ENCODE measurements around a stretch of chr16.

DNA sequence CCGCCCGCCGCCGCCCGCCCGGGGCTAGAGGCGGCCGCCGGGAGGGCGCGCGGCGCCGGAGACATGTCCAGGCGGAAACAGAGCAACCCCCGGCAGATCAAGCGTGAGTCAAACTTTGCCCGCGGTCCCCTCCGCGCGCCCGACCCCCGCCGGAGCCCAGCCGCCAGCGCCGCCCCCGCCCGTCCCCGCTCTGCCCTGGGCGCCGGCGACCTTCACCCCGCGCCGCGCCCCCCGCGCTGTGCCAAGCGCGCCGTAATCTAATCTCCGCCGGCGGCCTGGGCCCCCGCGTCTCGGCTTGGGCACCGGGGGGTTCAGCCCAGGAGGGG lies 459 bp downstream of the ZFPM1 start:
- RRBS, 2 experiments: 1% methylated on average over 41 of the region's 50 CpGs

DNA sequence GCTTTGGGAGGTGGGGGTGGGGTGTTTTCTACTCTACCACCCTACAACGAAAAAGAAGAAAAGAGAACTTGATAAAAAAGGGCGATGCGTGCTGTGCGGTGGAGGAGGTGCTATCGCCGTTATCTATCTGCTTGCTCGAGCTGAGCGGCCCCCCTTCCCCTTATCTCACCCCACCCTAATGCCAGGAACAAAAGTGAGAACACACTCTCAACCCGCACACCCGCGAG lies 14.6 kb downstream of the ZFPM1 start:
- RRBS, 2 experiments: no CpG with 5 or more reads among the region's 11 CpGs

GRCh38 chr16:88523634-88524425 lies 46.4 kb upstream of the ZC3H18 start:
- RRBS, 2 experiments: 87% methylated on average over 9 of the region's 46 CpGs; no CpG with 5 or more reads in 1 of the 2 experiments

DNA sequence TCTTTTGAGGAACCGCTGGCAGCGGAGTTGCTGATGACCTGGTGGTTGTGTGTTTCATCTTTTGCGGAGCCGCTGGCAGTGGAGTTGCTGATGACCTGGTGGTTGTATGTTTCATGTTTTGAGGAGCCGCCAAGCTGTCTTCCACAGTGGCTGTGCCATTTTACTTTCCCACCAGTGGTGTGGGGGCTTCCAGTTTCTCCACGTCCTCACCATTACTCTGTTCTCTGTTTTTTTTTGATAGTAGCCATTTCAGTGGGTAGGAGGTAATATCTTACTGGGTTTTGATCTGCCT lies 21.7 kb downstream of the ZC3H18 start:
- RRBS, 2 experiments: no CpG with 5 or more reads among the region's 6 CpGs

DNA sequence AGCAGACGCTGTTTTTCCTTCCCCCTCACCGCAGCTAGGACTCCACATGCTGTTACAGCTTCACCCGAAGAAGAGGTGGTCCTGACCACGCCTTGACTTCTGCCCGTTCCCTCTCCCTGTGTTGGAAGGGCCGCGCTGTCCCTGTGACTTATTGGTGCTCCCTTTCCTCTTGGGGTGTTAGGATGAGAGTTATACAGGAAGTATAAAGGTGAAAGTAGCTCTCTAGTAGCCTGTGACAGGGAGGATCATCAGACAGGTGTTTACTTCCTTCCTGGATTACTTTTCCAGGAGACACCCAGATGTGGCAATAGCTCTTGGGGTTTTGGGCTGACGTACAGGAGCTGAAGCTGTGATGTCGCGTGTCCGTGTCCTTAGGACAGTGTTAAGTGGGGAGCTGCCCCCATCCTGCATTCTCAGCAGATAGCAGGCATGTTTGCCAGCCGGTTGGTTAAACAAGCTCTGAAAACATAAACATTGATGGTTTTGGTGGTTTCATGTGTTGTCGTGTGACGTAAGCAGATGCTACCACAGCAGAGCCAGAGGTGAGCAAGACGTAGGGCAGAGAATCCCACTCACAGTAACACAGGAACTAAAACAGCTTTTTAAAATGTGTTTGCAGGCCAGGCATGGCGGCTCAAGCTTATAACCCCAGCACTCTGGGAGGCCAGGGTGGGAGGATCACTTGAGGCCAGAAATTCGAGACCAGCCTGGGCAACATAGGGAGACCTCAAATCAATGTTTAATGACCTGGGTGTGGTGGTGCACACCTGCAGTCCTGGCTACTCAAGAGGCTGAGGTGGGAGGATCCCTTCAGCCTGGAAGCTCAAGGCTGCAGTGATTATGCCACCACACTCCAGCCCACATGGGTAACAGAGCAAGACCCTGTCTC lies 18.4 kb upstream of the IL17C start:
- RRBS, 2 experiments: no CpG with 5 or more reads among the region's 17 CpGs

DNA sequence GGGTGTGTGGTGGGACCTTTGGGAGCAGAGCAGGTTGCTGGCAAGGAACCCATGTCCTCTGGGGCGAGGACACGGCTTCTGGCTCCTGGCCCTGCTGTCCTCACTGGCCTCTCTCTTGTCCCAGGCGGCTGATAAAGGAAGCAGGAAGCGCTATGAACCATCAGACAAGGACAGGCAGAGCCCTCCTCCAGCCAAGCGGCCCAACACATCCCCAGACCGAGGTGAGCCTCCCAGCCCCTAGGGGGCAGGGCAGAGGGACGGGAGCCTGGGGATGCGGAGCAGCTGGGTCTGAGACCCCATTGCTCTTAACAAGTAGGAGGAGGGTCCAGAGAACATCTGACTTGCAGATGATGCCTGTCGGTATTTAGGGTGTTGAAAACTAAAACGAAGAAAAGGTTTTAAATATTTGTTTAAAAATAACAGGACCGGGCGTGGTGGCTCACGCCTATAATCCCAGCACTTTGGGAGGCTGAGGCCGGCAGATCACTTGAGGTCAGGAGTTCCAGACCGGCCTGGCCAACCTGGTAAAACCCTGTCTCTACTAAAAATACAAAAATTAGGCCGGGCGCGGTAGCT lies 9.7 kb upstream of the IL17C start:
- RRBS, 2 experiments: no CpG with 5 or more reads among the region's 18 CpGs

- RRBS, 2 experiments: no CpG with 5 or more reads among the region's 14 CpGs
Measured at GRCh38 chr16:88649337-88649773, 1.5 kb downstream of the CYBA start.

GRCh38 chr16:88665273-88665809 lies 2.5 kb upstream of the MVD start:
- RRBS, 2 experiments: no CpG with 5 or more reads among the region's 5 CpGs

DNA sequence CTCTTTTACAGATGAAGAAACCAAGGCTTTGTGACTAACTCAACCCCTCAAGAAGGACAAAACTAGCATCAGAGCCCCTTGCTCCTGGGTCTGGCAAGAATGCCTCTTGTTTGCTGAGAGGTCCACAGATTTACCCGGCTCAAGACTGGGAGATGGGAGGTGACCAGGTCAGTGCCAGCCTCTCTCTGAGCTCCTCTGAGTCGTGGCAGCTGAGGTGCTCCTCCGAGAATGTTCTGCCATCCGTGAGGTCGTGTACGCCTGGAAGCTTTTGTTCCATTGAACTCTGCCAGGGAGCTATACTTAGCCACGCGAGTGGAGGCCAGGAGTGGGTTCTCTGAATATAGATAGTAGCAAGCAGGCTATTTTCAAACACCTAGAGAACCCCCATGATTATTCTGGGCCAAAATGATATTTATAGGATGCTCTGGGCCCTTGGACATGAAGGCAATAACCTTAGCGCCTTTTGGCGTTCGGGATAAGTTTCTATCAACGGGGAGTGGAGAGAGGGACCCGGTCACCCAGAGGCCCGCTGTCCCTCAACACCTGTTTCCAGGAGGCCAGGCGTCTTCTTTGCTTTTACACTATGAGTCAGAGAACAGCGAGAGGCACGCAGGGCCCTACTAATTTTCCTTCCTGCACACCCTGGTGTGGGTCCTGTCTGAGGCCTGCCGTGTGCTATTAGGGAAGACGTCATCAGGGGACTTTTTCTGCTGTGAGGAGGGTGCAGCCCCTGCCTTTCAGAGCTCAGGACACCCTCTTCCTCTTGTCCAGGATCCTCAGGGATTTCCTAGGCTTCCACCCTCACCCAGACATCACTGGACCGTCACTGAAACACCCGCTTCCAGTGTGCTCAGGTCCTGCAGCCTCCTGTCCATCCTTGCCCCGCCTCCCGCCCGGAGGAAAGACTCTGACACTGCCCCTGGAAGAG lies 11.0 kb upstream of the MVD start:
- RRBS, 2 experiments: 83% methylated on average over 1 of the region's 24 CpGs; no CpG with 5 or more reads in 1 of the 2 experiments

DNA sequence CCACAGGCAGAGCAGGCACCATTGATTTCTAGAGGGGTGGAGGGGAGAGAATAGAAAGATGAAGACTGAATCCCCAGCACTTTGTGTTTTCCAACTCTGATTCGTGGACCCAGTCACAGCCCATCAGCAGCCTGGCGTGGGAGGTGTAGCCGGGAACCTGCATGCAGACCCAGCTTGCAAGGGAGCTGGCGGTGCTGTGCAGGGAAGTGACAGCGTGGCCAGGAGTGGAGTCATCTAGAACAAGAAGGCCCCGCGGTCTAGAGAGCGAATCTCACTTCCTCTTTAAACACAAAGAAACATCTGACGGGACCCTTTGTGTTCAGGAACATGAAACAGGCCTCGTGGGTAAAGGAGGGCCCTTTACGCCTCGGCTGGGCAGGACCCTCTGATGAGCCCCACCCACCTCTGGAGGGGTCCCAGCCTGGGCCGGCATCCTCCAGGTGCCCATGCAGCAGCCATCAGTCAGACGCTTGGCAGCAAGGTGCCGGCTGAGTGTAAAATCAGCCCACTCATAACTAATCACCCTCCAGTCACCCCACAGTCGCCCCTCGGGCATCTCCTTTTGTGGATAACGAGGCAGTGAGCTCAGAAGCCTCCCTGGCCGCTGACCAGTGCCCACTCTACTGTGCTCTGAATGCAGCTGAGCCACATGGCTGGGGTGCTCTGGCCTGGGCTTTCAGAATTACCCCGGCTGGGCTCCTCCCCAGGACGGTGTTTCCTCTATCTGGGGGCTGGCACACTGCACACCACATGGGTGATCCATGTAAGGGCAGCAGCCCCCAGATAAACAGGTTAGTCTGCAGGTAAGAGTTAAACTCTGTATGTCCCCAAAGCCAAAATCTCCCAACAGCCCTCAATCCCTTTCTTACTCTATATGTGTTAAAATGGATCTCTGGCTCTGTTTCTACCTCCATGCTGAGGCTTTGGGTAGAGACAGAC lies 4.4 kb downstream of the SNAI3 start:
- RRBS, 2 experiments: 86% methylated on average over 3 of the region's 21 CpGs

- RRBS, 2 experiments: 95 to 98% methylated on average over 5 to 9 of the region's 84 CpGs
Measured at GRCh38 chr16:88721080-88722367, 15.2 kb downstream of the CTU2 start.

DNA sequence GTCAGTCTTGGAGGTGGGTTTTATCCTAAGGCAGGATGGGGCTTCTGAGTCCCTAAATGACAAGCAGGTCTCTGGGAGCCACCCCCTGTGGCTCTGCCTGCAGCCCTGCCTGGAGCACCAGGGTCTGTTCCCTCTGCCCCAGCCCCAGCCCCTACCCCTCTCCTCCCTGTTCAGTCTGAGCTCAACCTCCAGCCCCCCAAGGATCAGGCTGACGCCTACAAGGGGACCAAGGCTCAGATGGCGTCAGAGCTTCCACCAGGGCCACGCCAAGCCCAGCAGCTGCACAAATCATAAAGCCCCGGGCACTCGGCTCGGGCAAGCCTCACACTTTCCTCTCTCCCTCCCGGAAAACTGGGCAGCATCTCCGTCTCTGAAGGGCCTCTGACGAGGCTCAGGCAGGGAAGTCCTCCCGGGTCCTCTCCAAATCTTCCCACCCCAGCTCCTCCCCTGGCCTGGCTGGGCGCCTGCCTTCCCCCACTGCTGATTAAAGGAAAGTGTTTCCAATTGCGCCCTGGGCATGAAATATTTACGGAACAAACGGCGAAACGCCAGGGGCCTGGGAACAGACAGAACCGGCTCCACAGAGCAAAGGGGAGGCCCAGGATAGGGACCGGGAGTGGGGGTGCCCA lies 38.6 kb downstream of the PIEZO1 start:
- RRBS, 2 experiments: 67 to 82% methylated on average over 7 of the region's 18 CpGs

DNA sequence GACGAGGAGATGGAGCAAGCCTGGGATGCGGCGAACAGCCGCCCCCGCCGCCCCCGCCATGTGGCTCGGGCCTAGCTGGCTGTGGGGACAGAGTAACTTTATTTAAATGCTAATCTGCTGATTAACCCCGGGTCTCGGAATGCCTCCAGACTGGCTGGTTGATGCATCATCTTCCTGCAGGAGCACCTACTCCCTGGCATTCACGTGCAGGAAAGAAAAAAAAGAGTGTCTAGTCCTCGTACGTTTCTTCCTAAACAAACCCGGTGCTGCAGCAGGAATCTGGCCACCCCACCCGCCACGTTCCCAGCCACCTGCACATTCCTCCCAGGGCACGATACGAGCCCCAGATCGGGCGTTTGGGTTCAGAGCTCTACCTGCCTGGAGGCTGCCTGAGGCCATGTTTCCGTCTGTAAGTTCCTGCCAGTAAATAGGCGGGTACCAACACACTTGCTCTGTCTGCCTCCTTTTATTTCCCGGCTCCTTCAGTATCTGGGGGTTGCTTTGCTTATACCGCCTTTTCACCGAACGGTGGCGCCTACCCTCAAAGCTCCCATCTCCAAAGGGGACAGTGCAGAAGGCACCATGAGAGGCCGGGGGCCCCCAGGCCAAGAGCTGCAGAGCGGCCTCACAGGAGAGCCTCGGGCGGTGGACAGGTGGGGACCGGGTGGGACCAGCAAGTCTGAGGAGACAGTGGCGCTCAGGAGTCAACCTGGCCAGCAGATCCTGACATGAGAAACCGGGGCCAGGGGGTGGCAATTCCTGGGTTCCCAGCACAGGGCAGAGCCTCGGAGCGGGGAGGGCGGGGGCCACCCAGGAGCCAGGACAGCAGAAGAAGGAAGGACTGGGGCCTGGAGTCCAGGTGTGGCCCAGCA lies 29.6 kb downstream of the PIEZO1 start:
- RRBS, 2 experiments: 35 to 57% methylated on average over 7 to 8 of the region's 37 CpGs

DNA sequence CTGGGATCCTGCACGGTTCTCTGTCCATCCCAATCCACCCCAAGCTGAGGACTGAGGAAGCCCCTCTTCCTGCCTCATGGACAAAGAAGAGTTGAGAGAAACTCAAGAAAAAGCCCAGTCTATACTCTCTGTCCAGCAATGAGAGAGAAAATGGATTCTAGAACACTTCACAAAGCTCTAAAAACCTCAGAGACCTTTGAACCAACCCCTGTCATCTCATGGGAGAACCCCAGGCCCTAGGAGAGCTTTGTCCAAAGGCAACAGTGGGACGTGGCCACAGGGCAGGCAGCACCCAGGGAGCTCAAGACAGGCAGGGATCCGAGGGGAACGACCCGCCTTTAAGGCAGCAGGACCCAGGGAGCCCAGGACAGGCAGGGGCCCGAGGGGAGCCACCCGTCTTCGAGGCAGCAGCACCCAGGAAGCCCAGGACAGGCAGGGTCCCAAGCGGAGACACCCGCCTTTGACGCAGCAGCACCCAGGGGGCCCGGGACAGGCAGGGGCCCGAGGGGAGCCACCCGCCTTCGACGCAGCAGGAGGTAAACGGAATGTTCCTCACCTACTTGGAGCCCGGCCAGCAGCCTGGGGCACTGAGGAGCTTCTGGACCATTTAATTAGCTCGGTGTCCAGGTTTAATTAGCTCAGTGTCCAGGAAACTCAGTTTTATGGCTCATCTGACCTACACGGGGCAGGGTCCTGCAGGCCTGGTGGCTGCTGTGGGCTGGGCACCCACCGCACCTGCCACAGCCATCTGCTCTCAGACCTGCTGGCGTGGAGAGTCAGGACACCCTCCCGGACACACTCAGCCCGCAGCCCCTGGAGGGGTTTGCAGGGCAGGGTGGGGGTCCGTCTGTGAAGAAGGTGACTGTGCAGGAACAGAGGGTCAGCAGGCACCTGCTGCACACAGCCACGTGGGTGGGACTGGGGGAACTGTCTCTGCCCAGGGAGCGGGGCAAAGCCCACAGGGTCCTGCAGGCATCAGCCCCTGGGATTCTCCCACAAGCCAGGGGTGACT lies 24.5 kb downstream of the PIEZO1 start:
- RRBS, 2 experiments: 94 to 100% methylated on average over 3 to 5 of the region's 27 CpGs

GRCh38 chr16:88784033-88785049 lies 679 bp downstream of the PIEZO1 start:
- RRBS, 2 experiments: 7 to 11% methylated on average over 53 to 56 of the region's 104 CpGs

DNA sequence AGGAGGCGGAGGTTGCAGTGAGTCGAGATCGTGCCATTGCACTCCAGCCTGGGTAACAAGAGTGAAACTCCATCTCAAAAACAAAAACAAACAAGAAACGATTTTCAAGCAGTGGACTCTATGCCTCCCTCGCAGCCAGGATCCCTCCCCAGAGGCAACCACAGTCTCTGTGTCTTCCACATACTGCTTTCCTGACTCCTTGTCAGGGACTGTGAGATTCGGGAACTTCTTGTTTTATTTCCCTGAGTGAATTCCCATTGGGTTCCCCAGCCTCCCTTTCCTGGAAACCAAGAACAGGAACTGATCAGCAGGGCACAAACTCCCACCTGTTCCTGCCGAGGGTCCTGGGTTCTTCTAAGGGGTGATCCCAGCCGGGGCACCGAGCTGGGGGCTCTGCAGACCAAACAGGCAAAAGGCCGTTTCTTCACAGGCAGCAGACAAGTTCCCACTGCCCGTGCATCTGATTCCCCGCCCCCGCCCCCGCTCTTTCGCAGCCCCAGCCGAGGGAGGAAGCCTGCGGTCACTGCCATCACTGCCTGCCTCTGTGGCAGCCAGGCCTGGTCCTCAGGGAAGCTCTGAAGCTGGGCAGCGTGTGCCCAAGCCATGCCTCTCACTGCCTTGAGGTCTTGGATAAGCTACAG lies 5.4 kb upstream of the PIEZO1 start:
- RRBS, 2 experiments: no CpG with 5 or more reads among the region's 18 CpGs

- RRBS, 2 experiments: 90 to 91% methylated on average over 4 of the region's 17 CpGs
Measured at GRCh38 chr16:88854482-88855102, 2.2 kb downstream of the GALNS start.

DNA sequence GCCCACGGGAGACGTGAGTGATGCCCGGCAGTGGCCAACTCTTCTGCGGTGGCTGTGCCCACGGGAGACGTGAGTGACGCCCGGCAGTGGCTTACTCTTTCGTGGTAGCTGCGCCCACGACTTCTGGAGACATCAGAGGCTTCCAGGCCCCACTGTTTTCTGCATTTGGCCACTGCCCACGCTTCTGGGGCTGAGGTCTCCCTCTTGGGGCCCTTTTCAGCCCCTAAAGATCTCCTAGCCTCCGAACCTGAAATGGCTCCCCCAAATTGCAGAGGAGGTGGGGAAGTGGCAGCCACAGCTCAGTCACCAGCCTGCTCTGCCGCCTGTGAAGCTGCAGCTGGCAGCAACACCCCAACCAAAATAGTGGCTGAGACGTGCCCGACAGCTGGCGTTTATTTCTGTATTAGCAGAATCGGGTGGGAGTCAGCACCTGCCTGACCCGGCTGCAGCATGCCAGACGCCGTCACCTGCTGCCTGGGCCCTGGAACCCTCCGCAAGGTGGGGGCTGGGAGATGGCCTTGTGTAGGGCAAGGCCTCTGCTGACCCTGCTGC lies 17.3 kb upstream of the PABPN1L start:
- RRBS, 2 experiments: 90 to 92% methylated on average over 1 of the region's 22 CpGs

GRCh38 chr16:88887018-88888223 lies 21.0 kb upstream of the PABPN1L start:
- RRBS, 2 experiments: 87 to 91% methylated on average over 12 to 16 of the region's 46 CpGs

GRCh38 chr16:88925004-88925939 lies 51.7 kb downstream of the CBFA2T3 start:
- RRBS, 2 experiments: 41 to 71% methylated on average over 20 to 24 of the region's 41 CpGs

Data from NT2/D1 (cell line).